Measurements from ENCODE around the genes PRSS38, GUK1 and OBSCN.

- PRO-cap: no peak
Measured at GRCh38 chr1:227139486-227139977, 178.8 kb downstream of the CDC42BPA start.

DNA sequence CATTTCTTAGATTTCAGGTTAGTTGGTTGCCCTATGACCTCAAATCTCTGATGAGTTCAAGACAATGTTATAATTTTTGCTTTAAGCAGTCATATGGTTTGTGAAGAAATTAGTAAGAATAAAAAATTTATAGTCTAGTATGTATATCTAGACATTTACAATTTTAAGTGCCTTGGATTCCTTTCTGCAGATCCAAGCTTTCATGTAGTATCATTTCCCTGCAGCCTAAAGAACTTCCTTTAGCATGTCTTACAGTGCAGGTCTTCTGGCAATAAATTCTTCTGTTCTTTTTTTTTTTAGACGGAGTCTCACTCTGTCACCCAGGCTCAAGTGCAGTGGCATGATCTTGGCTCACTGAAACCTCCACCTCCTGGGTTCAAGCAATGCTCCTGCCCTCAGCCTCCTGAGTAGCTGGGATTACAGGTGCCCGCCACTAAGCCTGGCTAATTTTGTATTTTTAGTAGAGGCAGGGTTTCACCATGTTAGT lies 150.6 kb downstream of the CDC42BPA start:
- PRO-cap: no peak

GRCh38 chr1:227288850-227289737 lies 29.2 kb downstream of the CDC42BPA start:
- PRO-cap: no peak

- PRO-cap: no peak
Measured at GRCh38 chr1:227541893-227543108, 21.1 kb upstream of the ZNF678 start.

DNA sequence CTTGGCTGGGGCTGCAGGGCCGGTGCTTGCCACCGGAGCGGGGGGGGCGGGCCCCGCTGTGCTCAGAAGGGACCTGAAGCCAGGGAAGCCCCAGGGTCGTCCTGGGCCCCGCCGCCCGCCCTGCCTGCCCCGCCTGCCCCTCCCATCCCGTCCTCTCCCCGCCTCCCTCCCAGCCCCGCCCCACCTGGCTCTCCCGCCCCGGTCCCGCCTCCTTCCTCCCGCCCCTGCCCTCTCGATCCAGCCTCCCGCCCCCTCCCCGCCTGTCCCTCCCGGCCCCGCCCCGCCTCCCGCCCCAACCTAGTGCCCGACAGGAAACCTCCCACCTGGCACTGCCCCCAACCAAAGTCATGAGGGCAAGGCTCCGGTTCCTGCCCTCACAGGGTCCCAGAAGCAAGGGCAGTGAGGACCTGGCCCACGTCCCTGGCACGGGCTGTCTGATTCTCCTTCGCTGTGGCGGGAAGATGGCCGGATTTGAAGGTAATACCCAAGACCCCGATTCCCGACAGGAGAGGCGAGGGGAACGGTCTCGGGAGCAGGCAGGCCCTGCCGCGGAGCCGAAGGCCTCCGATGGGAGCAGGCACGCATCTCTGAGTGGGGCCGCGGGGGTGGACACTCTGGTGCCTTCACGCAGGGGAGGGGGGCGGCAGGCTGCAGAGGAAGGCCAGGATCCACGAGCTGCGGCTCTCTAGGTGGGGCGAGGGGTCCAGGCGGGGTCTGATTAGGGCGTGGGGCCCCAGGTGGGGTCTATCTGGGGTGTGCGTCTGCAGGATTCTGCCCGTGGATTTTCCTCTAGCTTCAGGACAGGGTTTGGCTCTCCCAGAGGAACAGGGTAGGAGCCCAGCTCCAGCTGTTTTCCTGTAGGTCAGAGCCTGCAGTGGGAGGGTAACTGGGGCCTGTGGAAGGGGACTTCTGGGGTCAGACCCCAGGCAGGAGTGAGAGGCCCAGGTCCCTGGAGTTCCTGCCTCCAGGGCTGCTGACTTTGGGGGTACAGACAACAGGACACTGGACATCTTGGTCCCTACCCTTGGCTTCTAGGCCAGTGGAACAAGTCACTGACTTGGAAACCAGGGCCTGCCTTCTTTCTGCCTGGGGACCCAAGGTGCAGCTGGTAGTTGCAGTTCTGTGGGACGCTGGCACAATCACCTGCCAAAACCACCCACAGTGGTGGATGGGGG lies 6.4 kb downstream of the JMJD4 start:
- PRO-cap: no peak

DNA sequence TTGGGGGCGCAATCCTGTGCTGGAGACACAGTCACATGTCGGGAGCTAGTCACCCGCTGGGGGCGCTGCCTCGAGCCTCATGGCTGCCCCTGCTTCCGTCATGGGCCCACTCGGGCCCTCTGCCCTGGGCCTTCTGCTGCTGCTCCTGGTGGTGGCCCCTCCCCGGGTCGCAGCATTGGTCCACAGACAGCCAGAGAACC lies at the start of gene PRSS38:
Gene PRSS38 (plus strand): TSS at position 38 of the 200 bp plus-strand sequence.
- PRO-cap: no peak

DNA sequence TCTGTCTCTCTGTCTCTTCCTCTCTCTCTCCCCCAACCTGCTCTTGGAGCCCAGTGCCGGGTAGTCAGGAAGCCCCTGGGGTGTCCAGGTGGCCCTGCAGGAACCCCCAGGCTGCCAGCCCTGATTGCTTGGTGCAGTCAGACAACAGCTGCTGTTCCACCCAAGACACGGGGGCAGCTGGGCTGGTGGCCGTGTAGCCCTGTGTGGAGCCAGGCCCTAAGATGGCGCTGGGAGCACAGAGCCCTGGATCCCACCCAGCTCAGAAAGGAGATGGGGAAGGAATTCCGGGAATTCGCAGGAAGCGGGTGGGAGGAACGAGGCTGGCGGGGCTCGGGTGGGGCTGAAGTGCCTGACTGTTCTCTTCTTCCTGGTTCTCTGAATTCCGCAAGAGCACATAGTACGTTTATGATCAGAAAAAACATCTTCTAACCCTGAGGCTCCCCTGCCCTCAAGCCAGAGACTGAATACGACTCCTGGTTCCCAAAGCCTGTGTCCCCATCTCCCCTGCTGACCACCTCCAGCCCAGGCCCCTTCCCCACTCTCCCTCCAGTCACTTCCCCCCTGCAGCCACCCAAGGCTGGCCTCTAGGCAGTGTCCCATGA lies 55.1 kb downstream of the WNT9A start:
- PRO-cap: no peak

- PRO-cap: no peak
Measured at GRCh38 chr1:227895767-227896560, 51.8 kb downstream of the WNT9A start.

DNA sequence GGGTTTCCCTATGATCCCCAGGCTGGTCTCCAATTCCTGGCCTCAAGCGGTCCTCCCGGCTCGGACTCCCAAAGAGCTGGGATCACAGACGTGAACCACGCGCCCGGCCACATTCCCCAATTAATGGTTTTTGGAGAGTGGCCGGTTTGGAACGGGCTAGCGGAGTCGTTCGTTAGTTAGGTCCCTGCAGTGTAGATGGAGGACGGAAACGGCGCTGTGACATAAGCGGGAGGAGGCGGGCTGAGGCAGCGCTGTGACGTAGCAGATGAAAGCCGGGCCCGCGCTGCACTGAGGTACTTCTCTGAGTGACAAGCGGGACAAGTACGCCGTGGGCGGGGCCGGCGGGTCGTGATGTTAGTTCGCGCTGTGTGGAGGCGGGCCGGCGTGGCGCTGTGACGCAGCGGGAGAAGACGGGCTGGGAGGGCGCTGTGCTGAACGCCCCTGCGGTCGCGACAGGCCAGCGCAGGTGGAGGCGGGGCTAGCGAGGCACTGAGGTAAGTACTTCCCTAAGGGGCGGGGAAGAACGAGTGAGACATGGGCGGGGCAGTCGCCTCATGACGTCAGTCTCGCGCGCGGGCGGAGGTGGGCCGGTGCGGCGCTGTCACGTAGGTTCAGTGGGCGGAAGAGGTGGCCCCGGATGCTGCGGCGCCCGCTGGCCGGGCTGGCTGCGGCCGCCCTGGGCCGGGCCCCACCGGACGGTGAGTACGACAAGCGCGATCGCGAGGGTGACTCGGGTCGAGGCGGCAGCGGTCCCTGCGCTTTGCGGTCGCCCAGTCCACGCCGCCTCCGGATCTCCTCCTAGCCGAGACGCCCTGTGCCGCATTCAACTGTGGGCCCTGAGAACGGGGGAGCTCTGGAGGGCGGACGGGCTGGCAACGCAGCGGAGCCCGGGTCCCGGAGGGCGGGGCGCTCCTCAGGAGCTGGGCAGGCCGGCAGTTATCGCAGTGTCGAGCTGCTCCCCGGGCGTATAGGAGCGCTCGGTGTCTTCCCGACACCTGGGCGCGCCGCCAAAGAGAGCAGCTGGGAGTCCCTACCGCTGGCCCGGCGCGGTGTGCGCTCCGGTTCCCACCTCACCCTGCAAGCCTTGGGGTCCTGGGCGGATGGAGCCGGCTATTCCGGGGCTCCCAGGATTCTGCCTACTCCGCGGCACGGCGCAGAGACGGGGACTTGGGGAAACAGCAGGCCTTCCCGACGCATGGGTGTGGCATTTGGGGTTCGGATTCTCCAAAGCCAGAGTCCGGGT lies at the start of gene GUK1:
Gene GUK1 (plus strand): TSS at position 614 of the 1,243 bp plus-strand sequence.
- PRO-cap: bidirectional peak, plus-strand start at position 614 of the sequence, minus-strand start at position 197 of the sequence; bidirectional peak, plus-strand start at position 947 of the sequence, minus-strand start at position 829 of the sequence

- PRO-cap: no peak
Measured at GRCh38 chr1:228207538-228208337, at the start of gene OBSCN. Gene OBSCN, plus strand, starts transcription at chr1:228208044.

DNA sequence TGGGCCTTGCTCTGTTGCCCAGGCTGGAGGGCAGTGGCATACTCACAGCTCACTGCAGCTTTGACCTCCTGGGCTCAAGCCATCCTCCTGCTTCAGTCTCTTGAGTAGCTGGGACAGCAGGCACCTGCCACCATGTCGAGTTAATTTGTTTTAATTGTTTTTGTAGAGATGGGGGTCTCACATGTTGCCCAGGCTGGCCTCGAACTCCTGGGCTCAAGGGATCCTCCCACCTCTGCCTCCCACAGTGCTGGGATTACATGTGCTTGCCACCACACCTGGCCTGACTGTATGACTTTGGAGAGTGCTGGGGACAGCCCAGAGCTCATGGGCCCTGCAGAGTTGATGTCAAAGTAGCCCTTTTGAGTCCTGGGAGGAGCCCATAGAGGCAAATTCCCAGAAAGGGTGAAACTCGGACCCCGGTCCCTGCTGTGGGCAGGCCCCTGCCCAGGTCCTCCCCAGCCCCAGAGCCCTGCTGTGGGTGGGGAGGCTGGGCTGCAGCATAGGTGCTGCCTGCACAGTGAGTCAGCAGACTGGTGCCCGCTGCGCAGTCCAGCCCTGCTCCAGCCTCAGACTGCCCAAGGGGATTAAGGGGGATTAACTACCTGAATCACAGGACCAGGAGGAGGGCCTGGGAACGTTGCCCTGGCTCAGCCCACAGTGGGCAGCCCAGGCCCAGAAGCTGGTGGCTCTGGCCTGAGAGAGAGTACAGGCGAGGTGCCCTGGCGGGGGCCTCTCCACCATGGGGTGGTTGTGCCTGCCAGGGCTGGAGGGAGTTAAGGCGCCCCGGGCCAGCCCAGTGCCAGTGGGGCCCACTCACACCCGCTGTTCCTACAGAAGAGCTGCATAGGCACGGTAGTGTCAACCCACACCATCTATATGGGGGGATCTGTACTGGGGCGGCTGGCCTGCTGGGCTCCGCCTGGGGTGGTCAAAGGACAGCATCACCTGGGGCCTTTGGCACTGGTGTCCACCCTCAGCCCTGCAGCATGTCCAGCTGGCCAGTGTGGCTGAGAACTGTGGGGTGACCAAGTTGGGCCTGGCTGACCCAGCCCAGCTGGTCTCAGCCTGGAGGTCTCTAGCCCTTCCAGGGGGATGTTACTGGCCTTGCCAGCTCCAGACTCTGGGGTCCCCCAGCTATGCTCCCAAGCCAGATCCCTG lies 2.2 kb downstream of the OBSCN start:
- PRO-cap: no peak

GRCh38 chr1:228400725-228401467 lies 5.7 kb downstream of the TRIM11 start:
- PRO-cap: no peak

DNA sequence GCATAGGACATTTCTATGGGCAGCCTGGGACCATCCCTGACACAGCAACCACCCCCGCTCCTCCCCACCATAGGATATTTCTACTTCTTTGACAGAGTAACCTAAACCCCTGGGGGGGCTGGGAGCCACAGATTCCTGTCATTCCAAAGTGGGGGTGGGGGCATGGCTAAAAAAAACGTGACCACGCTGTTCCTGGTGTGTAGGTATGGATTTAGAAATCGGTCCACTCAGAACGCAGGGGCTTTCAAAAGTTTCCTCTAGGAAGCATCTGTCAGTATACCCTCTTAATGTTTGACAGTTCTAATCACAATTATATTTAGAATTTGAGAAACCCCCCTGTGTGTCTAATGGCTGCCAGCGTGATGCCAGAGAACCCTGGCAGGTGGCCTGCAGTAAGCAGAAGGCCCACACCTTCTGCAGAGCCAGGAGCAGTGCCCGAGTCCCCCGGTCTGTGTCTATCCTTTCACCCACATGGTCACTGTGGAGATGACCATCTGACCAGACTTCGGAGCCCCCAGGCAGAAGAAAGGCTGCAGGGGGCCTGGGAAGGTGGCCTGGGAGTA lies 1.2 kb upstream of the TRIM11 start:
- PRO-cap: no peak

GRCh38 chr1:228410341-228410810 lies 3.7 kb upstream of the TRIM11 start:
- PRO-cap: no peak

DNA sequence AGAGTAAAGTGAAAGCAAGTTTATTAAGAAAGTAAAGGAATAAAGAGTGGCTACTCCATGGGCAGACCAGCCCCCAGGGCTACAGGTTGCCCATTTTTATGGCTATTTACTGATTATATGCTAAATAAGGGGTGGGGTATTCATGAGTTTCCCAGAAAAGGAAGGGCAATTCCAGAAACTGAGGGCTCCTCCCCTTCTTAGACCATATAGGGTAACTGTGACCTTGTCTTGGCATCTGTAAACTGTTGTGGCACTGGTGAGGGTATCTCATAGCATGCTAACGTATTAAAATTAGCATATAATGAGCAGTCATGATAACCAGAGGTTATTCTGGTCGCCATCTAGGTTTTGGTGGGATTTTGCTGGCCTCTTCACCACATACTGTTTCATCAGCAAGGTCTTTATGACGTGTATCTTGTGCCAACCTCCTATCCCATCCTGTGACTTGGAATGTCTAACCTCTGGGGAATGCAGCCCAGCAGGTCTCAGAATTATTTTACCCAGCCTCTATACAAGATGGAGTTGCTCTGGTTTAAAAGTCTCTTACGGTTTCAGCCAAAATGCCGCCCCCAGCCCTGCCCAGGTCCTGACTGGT lies 931 bp upstream of the TRIM17 start:
- PRO-cap: no peak

- PRO-cap: bidirectional peak, plus-strand start at chr1:228647813, minus-strand start at chr1:228647755
Measured at GRCh38 chr1:228647374-228648606, 87.5 kb upstream of the RHOU start.

DNA sequence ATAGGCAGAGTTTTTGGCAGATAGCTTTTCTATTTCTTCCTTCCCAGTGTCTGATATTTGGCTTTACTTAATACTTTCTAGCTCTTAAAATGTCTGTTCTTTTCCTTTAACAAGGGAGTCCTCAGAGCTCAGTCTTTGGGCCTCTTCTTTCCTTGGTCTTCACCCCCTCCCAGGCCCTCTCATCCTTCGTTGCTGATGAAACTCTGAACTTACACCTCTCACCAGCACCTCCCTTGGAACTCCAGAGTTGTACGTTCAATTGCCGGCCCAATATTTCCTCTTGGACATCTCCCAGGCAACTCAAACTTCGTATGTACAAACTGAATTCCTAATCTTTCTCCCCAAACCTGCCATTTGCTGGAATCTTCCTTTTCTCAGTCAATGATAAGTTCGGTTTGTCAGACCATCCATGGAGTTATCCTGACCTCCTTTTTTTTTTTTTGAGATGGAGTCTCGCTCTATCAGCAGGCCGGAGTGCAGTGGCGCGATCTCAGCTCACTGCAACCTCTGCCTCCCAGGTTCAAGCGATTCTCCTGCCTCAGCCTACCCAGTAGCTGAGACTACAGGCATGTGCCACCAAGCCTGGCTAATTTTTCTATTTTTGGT lies 13.0 kb upstream of the RHOU start:
- PRO-cap: no peak

DNA sequence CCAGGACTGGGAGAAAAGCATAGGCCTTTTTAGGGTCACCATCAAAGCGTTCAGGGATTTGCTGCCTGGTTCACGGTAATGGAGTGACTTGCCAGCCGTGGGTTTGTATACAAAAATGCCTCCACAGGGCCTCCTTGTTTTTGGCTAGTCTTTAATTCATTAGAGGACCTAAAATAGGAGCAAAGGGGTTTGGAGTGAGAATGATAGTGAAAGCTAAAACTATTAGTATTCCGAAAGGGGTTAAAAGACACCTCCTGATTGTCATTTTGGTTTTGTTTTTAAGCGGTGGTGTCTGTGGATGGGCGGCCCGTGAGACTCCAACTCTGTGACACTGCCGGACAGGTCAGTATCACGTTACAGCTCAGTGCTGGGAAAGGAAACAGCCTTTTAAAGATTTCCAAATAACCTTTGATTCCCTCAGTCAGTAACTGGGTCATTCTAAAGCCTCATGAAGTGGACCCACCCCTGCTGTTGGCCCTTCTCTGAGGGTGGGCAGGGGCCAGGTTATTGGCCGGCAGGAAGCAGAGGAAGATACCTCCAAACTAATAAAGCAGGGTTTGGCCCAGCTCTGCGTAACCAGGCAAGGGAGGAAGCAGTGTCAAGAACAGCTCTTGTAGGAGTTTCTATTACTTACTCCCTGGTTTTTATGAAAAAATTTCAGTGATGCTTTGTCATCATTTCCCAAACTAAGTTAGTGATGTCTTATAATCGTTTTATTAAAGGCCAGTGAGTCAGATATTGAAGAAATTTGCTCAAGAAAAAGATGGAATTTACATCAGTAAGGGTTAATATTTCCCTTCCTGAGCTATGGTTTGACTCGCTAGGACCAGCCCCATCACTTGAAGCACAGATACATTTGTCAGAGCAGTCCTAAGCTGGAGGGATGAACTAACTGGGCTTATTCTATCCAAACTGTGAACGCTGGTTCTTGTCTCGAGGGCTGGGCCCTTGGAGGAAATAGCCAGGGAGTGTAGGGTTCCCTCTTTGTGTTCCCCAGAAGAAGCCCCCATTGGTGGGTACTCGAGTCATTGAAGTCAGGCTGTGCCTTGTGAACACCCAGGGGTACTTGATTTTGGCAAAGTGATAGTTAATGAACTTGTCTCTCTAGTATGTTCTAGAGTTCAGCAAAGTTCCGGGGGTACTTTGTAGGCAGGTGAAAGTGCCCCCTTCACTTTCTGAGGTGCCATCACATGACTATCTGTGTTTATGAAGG lies 2.5 kb downstream of the RHOU start:
- PRO-cap: no peak

- PRO-cap: no peak
Measured at GRCh38 chr1:228900032-228900695, 164.9 kb downstream of the RHOU start.

DNA sequence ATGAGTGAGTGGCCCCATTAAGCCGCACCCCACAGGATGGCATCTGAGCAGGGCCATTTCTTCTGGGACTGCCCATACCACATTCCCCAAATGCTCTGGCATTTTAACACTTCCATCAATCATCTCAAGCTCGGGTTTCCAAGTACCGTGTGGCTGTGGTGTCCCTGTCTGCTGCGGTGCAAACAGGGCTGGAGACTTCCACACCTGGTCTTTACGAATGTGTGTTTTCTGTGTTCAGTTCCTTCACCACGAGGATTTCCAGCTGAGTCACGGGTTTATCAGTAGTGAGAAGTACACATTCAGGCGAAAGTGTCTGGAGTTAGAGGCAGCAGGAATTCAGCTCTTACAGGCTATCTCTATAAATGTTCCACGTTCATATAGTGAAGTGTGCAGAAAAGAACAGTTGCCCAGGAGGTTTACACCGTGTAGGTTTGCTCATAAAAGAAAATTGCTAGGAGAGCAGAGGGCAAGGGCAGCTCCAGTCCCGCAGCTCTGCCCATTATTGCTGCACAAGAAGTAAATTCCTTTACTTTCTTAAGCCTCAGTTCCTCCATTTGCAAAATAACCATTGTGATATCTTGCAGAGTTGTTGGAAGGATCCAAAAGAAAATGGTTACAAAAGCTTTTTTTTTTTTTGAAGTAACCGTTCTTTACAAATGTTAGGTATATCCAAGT lies 195.4 kb downstream of the RHOU start:
- PRO-cap: no peak

Measured in NALM6 (cell line).